HL-60 (cell line): ENCODE data around the gene SLC25A1.

- RRBS: no CpG with 5 or more reads among the region's 17 CpGs
These were observed 16.9 kb upstream of the PRODH start for GRCh38 chr22:18952954-18953443.

DNA sequence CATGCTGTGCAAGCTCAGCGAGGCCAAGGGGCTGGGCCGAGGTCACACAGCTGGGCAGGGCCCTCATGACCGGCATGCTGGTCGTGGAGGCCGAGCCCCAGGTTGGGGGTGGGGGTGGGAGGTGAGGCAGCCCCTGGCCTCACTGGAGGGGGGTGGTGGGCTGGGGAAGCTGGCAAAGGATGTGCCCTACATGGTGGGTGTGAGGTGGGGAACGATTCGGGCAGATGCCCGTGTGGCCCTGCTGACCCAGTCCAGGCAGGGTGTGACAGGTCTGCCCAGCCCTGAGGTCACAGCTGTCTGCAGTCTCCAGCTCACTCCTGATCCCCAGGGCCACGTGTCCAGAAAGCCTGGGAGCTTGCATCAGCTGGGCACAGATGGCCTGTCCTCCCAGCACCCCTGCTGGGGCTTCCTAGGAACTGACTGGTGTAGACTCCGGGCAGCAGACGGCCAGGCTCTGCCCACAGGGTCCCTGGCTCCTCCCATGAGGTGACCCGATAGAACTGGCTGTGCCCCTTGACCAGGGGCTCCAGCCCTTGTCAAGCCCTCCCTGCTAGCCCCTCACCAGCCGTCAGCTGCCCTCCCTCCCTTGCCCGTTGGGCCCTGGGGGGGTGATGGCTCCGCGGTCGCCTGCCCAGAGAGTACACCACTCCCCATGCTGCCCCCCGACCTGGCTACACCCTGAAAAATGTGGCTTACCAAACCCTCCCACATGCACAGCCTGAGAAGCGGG is 31.5 kb upstream of the PRODH start:
- RRBS: no CpG with 5 or more reads among the region's 19 CpGs

GRCh38 chr22:19036709-19037712 is 85.2 kb downstream of the DGCR2 start:
- RRBS: 100% methylated on average over 1 of the region's 23 CpGs

- RRBS: no CpG with 5 or more reads among the region's 6 CpGs
These were observed 12.8 kb downstream of the DGCR2 start for GRCh38 chr22:19109311-19109895.

DNA sequence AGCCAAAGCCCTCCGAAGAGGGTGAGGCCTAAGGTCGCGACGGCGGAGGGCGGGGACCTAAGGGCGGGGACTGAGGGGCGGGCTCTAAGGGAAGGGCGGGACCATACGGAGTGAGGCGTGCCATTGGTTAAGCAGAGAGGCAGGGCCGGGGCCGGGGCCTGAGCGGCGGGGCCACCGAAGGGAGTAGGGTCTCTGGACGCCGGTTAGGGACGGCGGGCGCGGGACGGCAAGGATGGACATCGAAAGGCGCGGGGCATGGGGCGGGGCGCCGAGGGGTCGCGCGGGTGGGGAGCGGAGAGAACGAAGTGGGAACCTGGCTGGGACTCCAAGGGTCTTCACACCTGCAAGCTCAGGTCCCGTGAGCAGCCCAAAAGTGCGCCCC is 293 bp upstream of the DGCR2 start:
- RRBS: 3% methylated on average over 6 of the region's 36 CpGs

GRCh38 chr22:19177584-19178122 is 883 bp downstream of the SLC25A1 start:
- RRBS: 24% methylated on average over 8 of the region's 55 CpGs

DNA sequence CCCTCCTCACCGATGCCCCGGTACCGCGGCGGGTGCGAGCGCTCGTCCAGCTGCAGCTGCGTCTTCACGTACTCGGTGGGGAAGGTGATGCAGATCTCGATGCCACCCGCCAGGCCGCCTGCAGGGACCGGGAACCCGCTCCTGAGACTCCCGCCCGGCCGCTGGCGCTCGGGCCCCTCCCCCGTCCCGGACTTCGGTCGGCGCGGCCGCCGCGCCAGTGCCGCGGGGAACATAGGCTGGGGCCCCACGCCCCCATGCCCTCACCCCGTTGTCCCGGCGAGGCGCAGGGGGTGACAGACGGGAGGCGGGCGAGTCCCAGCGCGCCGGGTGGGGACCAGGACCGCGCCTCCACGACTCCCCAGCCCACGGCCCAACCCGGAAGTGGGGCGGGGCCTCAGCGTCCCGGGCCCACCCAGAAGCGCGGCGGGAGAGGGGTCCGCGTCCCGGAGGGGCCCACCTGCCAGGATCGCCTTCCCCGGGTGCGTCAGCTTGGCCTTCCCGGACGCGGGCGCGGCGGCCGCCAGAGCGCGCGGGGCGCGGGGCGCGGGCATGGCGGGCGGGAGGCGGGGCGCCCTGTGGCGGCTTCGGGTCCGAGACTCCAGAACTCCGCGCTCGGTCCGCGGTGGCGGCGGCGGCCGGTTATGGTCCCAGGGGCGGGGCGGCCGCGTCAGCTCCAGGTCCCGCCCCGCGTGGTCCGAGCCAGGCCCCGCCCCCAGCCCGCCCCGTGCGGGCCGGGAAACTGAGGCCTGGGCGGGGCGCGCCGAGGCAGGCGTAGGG is at the start of gene SLC25A1:
Gene SLC25A1 (minus strand): TSS at position 614 of the 777 bp plus-strand sequence.
- RRBS: 4% methylated on average over 53 of the region's 108 CpGs

- RRBS: 2% methylated on average over 18 of the region's 63 CpGs
These were observed 570 bp downstream of the CLTCL1 start for GRCh38 chr22:19290732-19291566.

- RRBS: no CpG with 5 or more reads among the region's 15 CpGs
These were observed 9.3 kb downstream of the CLDN5 start for GRCh38 chr22:19514751-19515508.

- RRBS: no CpG with 5 or more reads among the region's 15 CpGs
These were observed 81.2 kb upstream of the CLDN5 start for GRCh38 chr22:19605375-19605915.

GRCh38 chr22:19721657-19722164 is 1.6 kb upstream of the GP1BB start:
- RRBS: 83% methylated on average over 5 of the region's 34 CpGs

DNA sequence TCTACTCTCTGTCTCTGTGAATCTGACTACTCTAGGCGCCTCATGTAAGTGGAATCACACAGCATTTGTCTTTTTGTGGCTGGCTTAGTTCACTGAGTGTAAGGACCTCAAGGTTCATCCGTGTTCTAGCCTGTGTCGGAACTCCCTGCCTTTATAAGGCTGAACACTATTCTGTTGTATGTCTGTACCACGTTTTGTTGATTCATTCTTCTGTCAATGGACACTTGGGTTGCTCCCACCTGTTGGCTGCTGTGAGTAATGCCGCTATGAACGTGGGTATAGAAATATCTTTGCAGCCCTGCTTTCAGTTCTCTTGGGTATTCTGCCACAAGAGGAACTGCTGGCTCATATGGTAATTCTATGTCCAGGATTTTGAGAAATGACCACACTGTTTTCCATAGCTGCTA is 19.7 kb downstream of the TBX1 start:
- RRBS: no CpG with 5 or more reads among the region's 6 CpGs

GRCh38 chr22:19855722-19856468 is 1.2 kb upstream of the GNB1L start:
- RRBS: no CpG with 5 or more reads among the region's 18 CpGs

DNA sequence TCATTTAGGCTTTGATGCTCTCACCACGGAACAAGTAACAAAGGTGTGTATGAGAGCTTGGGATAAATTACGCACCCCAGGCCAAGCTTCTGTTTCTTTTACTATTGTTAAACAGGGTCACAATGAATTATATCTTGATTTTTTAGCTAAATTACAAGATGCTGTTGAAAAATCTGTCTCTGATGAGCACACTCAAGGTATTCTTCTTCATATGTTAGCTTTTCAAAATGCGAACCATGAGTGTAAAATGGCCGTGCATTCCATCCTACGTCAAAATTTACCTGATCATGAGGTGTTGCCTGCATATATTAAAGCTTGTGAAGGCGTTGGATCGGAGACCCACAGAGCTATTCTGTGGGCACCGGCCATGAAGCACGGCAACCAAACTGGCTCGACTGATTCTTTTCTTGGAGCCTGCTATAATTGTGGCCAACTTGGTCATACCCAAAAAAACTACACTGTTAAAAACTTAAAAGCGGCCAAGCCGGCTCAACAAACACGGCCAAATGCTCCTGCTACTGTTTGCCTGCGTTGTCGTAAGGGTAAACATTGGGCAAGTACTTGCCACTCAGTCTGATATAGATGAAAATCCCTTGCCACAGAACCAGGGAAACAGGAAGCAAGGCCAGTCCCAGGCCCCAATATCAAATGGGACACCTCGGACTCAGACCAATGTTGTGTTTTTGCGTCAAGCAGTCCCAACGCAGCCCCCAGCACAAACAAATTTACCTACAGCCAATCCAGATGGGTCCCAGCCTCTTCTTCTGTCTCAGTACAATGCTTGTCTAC is 4.1 kb upstream of the COMT start:
- RRBS: no CpG with 5 or more reads among the region's 18 CpGs

DNA sequence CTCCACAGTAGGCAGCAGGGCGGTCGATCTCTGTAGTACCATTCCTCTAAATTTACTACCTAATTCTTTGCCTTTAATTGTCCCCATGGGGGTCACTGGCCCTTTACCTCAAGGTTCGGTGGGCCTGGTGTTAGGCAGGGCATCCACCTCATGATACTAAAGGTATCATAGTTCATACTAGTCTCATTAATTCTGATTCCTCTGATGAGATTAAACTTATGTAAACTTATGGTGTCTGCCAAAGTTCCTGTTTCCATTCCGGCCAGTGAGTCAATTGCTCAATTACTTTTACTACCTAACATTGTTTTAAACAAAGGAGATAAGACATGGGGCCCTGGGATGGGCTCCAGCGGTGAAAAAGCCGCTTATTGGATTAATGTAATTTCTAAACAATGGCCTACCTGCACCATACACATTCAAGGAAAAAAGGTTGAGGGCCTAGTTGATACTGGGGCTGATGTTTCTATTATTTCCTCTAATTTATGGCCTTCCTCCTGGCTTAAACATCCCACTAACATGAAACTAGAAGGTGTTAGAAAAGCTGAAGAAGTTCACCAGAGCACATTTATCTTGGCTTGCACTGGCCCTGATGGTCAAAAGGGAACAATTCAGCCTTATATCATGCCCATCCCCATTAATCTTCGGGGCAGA is 3.4 kb upstream of the COMT start:
- RRBS: no CpG with 5 or more reads among the region's 7 CpGs

GRCh38 chr22:20061332-20062111 is 18.5 kb upstream of the DGCR8 start:
- RRBS: no CpG with 5 or more reads among the region's 18 CpGs

DNA sequence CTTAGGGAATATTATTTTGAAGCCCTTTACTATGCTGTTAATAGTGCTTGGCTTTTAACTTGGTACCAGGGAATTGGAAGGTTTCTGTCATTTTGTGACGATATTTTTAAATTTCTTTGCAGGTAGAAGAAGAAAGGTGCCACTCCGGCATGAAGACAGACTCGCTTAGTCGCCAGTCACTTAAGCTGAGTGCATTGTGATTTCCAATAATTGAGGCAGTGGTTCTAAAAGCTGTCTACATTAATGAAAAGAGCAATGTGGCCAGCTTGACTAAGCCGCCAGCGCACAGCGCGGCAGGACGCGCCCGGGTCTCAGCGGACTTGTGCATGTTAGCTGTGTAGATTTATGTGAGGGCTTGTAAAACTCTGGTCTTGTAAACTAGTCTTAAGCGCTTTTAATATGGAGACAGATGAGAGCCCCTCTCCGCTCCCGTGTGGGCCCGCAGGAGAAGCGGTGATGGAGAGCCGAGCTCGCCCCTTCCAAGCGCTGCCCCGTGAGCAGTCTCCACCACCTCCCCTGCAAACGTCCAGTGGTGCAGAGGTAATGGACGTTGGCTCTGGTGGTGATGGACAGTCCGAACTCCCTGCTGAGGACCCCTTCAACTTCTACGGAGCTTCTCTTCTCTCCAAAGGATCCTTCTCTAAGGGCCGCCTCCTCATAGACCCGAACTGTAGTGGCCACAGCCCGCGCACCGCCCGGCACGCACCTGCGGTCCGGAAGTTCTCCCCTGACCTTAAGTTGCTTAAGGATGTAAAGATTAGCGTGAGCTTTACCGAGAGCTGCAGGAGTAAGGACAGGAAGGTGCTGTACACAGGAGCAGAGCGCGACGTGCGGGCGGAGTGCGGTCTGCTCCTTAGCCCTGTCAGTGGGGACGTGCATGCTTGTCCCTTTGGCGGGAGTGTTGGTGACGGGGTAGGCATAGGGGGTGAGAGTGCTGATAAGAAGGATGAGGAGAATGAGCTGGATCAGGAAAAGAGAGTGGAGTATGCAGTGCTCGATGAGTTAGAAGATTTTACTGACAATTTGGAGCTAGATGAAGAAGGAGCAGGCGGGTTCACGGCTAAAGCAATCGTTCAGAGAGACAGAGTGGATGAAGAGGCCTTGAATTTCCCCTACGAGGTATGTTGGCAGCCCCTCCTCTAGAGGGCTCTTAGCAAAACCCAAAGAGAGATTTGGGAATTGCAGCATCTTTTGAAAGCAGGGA is 5.9 kb downstream of the DGCR8 start:
- RRBS: no CpG with 5 or more reads among the region's 50 CpGs

GRCh38 chr22:20117862-20118486 is 948 bp upstream of the TRMT2A start:
- RRBS: no CpG with 5 or more reads among the region's 35 CpGs

GRCh38 chr22:20130817-20131423 is 684 bp upstream of the ZDHHC8 start:
- RRBS: 17% methylated on average over 21 of the region's 51 CpGs

DNA sequence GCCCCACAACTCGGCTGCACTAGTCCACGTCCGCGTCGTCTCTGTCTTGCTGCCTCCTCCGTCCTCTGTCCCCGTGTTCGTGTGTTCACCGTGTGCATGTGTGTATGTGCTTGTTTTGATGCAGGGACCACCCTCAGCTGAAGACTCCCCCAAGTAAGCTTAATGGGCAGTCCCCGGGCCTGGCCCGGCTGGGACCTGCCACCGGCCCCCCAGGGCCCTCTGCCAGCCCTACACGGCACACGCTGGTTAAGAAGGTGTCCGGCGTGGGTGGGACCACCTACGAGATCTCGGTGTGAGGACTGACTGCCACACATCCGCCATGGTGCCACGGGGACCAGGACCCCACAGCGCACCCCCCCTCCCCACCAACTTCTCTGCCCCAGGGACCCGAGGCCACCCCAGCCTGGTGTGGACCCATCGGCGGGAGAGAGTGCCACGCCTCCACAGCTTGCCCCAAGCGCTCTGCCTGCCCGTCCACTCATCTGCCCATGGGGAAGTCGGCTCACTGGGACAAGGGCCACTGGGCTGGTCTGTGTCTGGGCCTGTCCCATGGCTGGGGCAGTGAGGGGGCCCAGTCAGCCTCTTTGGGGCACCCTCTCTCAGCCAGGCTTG is 5.6 kb downstream of the CCDC188 start:
- RRBS: 96% methylated on average over 4 of the region's 28 CpGs